ENCODE measurements around a stretch of chr16.

GRCh38 chr16:68064692-68065192, 20.4 kb upstream of the NFATC3 start:
- PRO-cap, result no peak

GRCh38 chr16:68069232-68069991, 15.8 kb upstream of the NFATC3 start:
- PRO-cap, result no peak

- PRO-cap, result no peak
These were observed 3.9 kb upstream of the ESRP2 start for GRCh38 chr16:68239694-68240425.

DNA sequence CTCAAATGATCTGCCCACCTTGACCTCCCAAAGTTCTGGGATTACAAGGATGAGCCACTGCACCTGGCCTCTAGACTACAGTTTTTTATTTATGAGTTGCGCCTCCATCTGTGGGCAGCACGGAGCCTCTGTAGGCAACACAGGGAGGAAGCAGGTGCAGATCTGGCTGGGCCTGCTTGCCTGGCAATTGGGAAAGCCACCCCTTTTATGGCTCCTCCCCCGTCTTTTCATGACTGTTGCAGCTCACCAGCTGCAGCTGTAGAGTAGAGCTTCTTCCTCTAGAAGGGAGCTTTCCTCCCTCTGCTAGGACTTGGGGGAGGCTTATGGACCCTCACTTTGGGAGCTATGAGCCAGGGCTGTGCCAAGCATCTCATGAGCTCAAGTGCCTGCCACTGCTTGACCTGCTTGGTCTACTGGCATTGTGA, 7.1 kb upstream of the SLC7A6 start:
- PRO-cap, result no peak

GRCh38 chr16:68297089-68297767, 13.5 kb downstream of the SLC7A6OS start:
- PRO-cap, result no peak

DNA sequence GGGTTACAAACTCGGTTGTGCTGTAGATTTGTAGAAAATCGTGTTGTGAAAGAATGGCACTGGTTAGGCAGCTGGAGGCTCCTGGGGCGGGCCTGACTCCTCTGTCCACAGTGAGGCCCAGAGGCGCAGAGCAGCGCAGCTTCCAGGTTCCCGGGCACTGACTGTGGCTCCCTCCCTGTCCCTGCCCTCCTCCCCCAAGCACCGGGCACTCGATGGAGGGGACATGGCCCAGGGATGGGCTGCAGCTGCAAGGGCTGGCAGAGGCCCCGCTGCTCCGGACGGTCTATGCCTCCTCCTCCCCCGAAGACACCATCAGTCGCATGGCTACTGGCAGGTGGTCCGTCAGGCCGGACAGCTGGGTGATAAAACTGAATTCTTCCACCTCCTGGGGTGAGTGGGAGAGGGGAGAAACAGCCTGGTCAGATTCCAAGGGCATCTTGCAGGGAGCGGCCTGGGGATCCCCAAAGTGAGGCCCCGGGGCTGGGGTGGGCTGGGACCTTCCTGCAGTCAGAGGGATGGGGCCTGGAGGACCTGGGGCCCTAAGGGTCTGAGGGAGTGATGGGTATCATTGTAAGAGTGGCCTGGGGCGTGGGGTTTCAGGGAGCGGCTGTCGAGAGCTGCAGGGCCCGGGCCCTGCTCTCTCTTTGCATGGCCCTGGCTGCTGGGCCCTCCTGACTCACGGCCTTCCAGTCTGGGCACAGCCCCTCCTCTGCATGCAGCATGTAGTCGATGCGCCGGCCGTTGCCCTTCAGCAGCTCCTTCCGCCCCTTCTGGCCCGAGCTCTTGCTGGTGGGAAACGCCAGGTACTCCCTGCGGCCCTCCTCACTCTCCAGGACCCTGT, 50.3 kb downstream of the PRMT7 start:
- PRO-cap, result no peak

DNA sequence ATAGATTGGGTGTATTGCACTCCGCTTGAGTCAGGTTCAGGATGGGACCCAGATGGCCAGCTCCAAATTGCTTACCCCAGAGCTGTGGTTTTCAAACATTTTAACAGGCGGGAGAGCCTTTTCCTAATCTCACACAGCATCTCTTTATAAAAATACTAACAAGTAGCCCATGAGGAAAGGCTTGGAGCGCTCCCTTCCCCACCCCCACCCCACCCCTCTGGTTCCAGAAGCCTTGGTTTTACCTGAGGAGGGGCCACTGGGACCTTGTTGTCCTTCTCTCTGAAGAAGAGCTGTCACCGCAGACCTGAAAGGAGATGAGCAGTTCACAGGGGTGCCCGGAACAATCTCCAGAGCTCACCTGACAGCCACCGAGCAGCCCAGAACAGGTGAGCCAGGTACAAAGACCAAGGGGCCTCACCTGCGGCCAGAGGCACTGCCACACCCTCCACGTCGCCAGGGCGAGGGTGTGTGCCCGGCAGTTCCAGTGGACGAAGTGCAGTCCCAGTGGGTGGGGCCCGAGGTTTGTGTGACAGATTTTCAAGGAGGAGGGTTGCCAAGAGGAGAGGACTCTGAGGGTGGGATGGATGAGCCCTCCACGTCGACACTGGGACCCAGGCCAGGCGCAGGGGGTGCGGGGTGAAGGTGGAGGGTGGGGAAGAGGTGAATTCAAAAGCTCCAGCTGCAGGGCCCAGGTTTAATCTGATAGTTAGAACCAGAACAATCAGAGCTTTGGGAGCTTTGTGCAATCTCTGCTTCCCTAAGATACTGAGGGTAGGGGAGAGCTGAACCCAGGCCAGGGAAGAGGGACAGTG, 61.7 kb downstream of the SMPD3 start:
- PRO-cap, result no peak

GRCh38 chr16:68507613-68508041, 31.5 kb upstream of the ZFP90 start:
- PRO-cap, result no peak

- PRO-cap, result no peak
These were observed 2.0 kb upstream of the TANGO6 start for GRCh38 chr16:68841267-68841751.

GRCh38 chr16:68893684-68894184, 50.4 kb downstream of the TANGO6 start:
- PRO-cap, result no peak

- PRO-cap, result no peak
These were observed 84.2 kb downstream of the TANGO6 start for GRCh38 chr16:68927442-68927977.

DNA sequence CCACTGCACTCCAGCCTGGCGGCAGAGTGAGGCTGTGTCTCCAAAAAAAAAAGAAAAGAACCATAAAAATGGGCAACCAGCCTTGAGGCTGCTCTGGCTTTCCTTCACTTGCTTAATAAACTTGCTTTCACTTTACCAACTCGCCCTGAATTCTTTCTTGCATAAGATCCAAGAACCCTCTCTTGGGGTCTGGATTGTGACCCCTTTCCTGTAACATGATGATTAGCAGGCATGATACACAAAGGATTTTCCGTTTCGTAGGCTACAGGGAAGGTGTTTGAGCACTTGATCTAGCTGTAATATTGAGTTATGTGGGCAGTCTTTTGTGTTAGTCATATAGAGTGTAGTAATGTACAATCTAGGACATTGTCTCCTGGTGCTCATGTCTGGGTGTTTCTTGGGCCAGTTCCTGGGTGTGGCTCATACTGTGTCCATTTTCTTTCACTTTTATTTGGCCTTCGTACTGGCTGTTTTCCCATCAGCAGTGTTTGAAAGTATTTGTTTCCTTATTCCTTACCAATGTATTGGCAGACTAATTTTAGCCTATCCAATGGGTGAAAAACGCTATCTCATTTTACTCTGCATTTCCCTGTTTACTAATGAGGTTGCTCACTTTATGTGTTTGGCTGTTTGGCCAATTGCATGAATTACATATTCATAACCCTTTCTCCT, 13.5 kb upstream of the SNTB2 start:
- PRO-cap, result no peak

GRCh38 chr16:69396003-69397168, 10.6 kb upstream of the TERF2 start:
- PRO-cap, result no peak

- PRO-cap, result no peak
These were observed 6.9 kb upstream of the CYB5B start for GRCh38 chr16:69417237-69418156.

GRCh38 chr16:69468778-69469215, 44.4 kb downstream of the CYB5B start:
- PRO-cap, result no peak

- PRO-cap, result unidirectional peak, plus-strand start at chr16:69521968
These were observed 44.1 kb upstream of the NFAT5 start for GRCh38 chr16:69521624-69522173.

- PRO-cap, result no peak
These were observed 42.2 kb upstream of the NFAT5 start for GRCh38 chr16:69523551-69524045.

DNA sequence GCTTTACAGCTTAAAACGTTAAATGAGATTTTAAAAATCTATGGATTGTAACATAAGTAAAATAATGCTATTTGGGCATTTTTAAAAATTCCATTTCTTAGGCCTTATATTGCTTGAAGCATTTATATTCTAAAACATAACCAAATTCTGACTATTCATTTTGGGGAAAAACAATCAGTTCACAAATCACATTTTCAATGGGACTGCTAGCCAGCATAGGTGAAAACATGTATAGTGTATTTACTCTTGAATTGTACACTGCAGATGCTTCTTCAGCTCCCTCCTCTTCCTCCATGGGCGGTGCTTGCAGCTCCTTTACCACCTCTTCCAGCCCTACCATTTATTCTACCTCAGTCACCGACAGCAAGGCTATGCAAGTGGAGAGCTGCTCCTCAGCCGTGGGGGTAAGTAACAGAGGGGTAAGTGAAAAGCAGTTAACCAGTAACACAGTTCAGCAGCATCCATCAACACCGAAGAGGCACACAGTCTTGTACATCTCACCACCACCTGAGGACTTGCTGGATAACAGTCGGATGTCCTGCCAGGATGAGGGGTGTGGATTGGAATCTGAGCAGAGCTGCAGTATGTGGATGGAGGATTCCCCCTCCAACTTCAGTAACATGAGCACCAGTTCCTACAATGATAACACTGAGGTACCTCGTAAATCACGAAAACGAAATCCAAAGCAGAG, 79.5 kb downstream of the NQO1 start:
- PRO-cap, result no peak

- PRO-cap, result no peak
These were observed 655 bp downstream of the NQO1 start for GRCh38 chr16:69725755-69726054.

GRCh38 chr16:69741638-69742450, 12.9 kb downstream of the NOB1 start:
- PRO-cap, result no peak